Monocyte (primary cell): Measurements from ENCODE around the genes CYCS, NFE2L3 and HOXA7.

DNA sequence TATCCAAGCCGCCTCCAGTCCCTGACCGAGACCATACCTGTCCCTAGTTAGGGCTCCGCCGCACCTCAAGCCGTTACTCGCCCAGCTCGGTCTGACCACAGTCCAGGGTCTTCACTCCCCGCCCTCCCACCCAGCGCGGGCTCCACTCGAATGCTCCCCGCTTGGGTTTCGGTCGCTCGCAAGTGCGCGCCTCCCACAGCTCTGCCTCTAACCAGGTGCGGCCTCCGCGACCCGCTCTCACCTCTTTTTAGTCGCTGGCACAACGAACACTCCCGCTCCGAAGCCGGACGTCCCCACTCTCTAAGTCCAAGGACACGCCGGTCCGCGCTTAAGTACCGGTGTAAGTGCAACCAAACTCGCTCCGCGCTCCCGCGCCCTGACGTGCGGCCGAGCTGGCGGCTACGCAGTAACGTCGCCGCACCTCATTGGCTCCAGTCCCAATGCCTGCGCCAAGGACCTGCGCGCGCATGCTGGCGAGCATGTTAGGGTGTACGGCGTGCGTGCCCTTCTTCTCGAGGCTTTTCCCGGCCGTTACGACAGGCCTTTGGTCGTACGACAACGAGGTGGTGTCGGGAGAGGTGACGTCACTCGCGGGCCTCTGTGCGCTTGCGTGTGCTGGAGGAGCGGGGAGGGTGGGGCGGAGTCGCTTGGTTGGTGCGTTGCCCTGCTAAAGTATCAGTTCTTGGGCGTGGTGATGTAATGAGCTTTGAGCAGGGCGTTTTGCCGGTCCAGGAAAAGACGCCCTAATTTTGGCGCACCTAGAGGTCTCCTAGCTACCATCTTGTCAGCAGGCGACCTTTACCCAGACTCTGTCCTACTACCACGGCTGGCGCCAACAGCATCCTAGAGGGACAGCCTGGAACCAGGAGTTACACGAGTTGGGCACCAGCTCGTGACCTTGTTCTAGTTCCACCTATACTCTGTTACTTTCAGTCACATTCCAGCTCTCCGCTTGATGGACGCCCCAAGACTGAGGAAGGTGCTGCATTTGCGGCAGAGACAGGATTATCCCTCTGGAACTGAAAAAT lies at the start of gene CYCS:
TSS of gene CYCS (minus strand) at position 302 of the 1,028 bp plus-strand sequence.
- PRO-cap, 2 experiments: peak in 2 of 2 experiments; most common plus-strand start position 678 of the sequence (in 2); most common minus-strand start position 302 of the sequence (in 2)

- PRO-cap, 2 experiments: no peak in any of the 2 experiments
These were observed 21.4 kb upstream of the NPVF start for GRCh38 chr7:25249647-25250155.

GRCh38 chr7:25255668-25256434 lies 27.6 kb upstream of the NPVF start:
- PRO-cap, 2 experiments: no peak in any of the 2 experiments

- PRO-cap, 2 experiments: no peak in any of the 2 experiments
These were observed 53.8 kb upstream of the NPVF start for GRCh38 chr7:25282127-25282475.

DNA sequence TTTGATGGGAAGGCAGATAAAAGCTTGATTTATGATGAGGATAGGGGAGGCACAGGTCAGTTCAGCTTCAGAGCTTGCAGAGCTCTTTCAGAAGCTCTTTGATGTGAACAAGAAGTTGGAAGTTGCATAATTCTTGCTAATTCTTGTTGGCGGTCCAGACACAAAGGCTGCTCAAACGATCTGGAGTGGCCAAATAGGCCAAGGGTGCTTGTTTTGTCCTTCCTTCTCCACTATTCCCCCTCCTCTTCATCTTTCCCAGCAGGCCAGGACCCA lies 180.0 kb upstream of the NPVF start:
- PRO-cap, 2 experiments: no peak in any of the 2 experiments

DNA sequence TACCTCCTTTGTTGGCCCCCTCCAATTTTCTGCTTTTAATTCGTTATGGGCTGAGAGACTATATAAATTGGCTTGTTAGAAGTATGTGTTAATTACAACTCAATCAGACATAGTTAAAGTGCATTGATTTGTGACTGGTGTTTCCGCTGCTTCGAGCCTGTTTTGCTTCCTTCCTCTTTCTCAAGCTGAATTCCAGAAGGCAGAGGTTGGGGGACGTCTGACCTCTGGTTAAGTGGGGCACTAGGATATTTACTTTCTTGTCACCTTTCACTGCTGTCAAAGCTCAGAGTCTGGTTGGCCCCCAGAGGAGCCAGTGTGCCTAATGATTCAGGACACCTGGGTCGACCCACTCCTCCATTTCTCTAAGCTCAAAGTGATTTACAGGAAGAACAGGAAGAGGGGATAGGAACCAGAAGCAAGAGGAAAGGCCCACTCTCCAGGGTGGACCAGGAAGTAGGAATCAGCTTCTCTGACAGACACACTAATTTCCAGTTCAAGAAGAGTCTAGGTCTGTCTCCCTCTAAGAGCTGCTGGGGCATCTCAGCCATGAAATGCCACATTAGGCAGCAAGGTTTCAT lies 397.1 kb upstream of the NPVF start:
- PRO-cap, 2 experiments: no peak in any of the 2 experiments

DNA sequence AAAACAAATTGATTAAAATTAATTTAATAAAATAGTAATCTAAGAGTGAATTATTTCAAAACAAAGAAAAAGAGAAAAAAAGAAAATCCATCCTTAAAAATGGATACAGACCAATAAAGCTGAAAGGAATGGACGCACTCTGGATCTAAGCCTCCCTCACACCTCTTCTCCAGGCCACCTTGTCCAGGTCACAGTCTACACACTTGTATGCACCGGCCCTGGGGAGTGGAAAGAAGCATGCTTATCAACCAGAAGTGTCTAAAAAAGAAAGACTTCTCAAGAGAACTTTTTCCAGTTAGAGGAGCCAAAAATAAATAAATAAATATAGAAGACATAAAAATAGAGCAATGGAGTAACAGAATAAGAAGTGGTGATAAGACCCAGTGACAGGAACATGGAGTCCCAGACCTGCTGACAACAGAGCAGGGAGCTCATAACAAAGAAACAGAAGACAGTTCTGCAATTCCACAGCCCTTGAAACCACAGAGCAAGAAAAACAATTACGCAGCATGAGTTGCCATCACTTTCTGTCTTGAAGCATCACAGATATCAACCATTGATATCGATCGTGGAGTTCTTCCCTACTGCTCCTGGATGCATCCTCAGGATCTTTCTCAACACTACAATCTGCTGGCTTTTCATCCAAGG lies 311.7 kb upstream of the NFE2L3 start:
- PRO-cap, 2 experiments: no peak in any of the 2 experiments

DNA sequence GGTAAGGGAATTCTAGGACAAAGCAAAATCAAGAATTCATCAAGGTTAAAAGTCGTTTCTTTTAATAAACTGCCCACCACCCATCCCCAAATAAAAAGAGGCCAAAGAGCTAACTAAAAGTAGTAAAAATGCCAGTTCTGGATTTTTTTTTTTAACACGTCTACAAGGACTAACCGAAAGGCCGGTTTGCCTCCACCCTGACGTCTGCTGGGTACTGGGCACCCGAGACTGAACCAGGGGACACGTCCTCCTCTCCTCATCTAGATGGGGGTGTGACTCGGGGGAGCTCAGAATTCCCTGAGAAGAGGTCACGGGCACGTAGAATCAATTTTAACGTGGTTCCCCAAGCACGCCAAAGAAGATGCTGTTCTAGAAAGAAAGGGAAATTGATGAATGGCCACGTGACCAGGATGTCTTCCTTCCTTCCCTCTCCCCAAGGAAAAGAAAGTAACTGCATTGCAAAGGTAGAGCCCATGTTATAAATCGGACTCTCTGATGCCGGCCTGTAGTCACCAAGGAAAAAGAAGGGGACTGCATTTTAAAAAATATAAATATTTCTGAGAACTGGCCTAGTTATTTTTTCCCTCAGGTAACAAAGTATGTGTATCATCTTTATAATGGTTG lies 200.1 kb upstream of the NFE2L3 start:
- PRO-cap, 2 experiments: no peak in any of the 2 experiments

GRCh38 chr7:25968556-25969029 lies 183.4 kb upstream of the NFE2L3 start:
- PRO-cap, 2 experiments: no peak in any of the 2 experiments

- PRO-cap, 2 experiments: peak in 1 of 2 experiments; most common plus-strand start chr7:26152209 (in 1)
These were observed at the start of gene NFE2L3 for GRCh38 chr7:26151816-26152549. Gene NFE2L3, plus strand, starts transcription at chr7:26152198.

DNA sequence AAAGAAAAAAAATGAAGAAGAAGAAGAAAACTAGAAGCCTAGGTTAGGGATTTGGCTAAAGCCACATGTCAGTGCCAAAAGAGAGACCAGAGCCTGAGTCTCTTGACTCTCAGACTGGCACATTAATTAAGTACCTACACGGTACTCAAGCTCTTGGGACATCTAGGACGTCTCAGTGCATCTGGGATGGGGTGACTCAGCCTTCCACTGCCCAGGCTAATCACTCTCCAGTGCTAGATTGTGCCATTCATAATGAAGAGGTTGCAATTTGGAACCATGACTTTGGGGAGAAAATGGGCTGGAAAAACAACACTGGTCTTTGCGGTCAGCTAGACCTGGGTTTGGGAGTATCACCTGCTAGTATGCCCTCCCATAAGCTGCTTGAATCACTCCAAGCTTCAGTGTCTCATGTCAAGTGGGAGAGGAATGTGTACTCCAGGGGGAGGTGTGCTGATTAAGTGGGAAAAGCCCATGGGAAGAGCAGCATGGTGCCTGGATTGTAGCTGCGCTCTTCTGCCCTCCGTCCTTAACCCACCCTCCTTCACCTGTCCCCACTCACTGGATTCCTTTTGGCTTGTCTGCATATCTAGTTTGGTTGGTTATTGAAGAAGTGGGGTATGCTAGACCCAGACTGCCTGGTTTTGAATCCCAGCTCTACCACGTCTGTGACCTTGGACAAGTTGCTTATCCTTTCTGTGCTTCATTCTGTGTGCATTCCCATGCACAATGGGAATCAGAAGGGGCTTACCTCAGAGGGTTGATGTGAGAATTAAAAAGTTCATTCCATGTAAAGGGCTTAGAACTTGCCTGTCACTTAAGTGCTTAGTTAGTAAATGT lies 3.7 kb downstream of the NFE2L3 start:
- PRO-cap, 2 experiments: no peak in any of the 2 experiments

DNA sequence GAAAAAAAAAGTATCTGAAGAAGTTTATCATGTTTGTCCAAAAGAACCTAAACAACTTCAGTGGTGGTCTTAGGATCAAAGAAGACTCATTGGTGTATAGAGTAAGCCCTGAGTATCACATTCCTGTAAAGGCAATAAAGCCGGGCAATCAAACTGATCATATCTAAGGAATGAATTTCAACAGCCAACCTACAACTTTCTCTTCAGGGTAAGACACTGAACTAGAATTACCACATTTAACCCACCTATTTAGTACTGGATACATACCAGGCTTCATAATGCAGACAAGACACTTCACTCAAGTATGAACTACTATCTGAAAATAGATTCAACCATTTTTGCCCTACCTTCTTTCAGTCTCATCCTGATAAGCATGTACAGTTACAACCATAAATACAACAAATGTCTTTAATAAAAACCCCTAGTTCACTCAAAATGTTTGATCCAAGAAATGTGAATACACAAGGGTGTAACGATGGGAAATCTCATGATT lies 10.0 kb downstream of the HNRNPA2B1 start:
- PRO-cap, 2 experiments: no peak in any of the 2 experiments

- PRO-cap, 2 experiments: peak in 1 of 2 experiments; most common minus-strand start chr7:26192191 (in 1)
These were observed 8.7 kb downstream of the HNRNPA2B1 start for GRCh38 chr7:26191809-26192321.

DNA sequence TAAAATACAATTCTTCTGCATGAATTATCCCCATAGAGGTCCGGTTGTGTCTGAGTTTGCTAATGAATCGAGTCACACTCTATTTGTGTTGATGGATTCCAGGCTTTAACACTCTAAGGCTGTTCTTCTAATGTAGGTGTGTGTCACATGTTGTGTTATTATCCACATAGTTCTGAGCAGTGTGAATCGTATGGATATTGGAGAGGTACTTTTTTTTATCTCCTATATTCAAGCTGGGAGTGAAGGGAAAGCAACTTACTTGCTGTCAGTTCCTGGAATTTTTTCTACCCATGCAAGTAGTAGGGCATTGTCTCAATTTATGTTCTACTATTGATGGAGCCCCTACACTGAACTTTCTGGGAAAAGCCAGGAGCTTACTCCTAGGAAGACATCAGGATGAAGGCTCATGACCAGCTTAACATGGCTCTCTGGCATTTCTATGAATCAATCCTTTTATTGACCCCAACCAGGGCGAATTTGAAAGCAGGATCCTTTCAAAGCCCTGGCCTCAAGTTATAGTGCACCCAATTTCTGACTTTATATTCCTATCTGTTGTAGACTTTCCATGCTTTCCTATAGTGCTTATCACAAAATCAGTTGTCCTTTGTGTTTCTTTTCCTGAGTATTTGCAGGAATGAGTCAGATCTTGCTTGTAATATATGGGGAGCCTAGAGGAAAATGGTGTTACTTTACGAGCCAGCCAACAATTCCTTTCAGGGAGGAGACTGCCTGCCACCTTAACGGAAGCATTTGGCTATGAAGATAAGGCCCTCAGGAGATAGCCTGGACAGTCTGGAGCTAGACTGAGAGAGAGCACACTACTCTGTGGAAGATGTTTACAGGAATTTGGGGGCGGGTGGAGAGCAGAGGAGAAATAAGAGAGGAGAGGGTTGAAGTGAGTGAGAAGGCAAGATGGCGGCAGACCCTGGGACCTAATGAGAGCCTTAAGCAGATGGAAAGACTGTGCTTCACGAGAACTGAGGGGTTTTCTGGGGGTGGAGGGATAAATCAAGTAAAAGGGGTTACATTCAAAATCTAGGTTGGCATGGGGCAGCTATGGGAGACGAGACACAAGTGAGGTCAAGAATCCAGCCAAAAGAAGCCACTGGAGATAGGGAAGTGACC lies 126.1 kb downstream of the SNX10 start:
- PRO-cap, 2 experiments: no peak in any of the 2 experiments

DNA sequence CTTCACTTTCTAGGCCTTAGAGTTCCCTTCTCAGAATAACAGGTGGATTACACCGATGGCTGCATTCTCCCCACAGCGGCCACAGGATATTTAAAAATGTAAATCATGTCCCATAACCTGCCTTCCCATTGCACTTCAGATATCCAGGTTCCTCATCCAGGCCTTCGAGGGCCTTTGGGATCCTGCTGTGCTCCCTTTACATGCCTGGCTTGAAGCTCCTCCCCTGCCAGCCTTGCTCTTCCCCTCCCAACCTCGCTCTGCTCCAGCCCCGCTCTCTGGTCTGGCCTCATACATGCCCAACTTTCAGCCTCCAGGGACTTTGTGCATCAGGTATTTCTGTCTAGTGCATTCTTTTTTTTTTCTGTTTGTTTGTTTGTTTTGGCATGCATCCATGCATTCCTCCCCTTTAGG lies 160.3 kb downstream of the SNX10 start:
- PRO-cap, 2 experiments: no peak in any of the 2 experiments

GRCh38 chr7:26603307-26603746 lies 261.1 kb downstream of the SKAP2 start:
- PRO-cap, 2 experiments: no peak in any of the 2 experiments

DNA sequence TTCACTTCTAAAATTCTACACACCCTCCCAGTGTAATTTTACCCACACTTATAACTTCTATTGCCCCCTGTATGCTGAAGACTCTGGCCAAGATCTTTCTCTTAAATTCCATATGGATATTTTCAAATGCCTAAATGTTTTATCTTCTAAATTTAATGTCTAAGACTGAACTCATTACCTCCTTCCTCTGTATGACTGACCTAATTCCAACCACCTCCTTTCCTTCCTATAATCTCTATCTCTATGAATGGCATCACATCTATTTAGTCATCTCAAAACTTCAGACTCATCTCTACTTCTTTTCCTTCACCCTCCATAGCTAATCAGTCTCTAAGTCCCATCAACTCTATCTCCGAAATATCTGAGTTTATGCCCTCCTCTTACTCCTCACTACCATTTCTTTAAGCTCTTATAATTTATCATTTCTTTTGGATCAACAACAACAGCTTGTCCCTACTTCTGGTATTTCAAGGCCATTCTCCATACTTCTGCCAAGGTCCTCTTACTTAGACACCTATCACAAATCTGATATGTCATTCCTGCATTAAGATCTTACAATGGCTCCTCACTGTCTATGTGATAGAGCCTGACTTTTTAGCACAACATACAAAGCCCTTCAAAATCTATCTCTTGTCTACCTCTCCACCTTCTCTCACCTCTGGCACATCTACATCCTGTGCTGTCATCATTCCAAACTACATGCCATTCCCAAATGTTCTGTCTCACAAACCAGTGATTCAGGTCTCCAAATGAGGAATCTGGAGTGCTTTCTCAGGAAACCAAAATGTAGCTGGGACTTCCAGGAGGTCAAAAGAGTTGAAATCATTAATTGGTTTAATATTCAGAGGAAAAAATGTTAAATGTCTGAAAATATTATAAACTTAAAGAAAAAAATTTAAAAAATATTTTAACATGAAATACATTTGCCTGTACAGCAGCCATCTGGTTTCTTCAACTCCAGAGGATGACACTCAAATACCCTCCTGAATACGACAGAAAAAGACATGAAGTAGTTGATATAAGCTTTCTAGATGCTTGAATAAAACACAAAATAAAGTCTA lies 87.8 kb downstream of the SKAP2 start:
- PRO-cap, 2 experiments: no peak in any of the 2 experiments

- PRO-cap, 2 experiments: no peak in any of the 2 experiments
These were observed 12.9 kb upstream of the HOXA2 start for GRCh38 chr7:27114987-27116181.

GRCh38 chr7:27155811-27156984 lies at the start of gene HOXA7:
Gene HOXA7, minus strand, starts transcription at chr7:27156675.
- PRO-cap, 2 experiments: no peak in any of the 2 experiments

GRCh38 chr7:27157366-27158504 lies 1.3 kb upstream of the HOXA7 start:
- PRO-cap, 2 experiments: no peak in any of the 2 experiments